Measurements from ENCODE around the gene PARD6G.

DNA sequence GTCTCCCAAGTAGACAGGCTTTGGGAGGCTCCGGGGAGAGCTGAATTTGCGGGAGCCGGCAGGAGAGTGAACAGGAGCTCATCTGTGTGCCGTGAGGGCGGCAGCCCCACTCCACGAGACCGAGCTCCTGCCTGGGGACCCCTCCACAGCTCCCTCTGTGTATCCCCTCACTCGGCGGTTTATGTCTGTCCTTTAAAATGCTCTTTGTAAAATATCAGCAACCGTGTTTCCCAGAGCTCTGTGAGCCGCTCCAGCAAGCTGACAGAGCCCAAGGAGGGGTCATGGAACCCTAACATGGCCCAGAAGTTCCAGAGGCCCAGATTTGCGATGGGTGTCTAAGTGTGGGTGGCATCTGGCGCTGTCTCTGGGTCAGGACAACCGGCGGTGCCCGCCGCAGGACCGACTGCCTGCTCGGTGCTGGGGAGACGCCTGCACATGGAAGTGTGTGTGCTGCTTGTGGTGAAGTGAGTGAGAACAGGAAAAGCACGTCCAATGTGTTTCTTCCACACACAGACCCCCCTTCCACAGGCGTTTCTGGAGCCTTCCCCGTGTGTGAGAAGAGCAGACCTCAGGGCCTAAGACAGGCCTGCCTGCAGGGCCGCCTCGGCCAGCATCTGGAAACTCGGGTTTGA, 34.8 kb downstream of the SLC66A2 start:
- PRO-cap, 2 experiments, result no peak in any of the 2 experiments

DNA sequence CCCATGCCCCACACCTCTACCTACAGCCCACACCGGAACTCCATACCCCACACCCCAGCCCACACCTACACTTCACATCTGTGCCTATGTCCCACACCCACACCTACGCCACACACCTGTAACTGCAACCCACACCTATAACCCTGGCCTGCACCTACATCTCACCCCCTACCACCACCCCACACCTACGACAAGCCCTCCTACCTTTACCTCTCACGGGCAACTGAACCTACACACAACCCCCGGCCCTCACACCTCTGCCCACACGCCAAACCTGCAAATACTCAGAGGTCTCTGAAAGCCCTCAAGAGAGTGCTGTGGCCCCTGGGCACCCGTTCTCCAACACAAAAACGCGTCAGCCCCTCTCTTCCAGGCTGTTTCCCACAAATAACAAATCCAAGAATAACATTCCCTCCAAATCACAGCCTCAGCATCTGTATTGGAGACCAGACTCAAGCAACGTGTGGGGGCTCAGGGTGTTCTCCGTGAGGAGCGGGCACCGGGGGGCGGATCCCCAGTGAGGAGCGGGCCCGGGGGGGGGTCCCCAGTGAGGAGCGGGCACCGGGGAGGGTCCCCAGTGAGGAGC, 33.5 kb downstream of the SLC66A2 start:
- PRO-cap, 2 experiments, result no peak in any of the 2 experiments

GRCh38 chr18:80112676-80113166, 3.7 kb downstream of the ADNP2 start:
- PRO-cap, 2 experiments, result no peak in any of the 2 experiments

GRCh38 chr18:80118966-80120245, 10.3 kb downstream of the ADNP2 start:
- PRO-cap, 2 experiments, result no peak in any of the 2 experiments

- PRO-cap, 2 experiments, result peak in 2 of 2 experiments; most common plus-strand start chr18:80247737 (in 2); most common minus-strand start chr18:80247501 (in 2)
Measured at GRCh38 chr18:80246799-80247933, at the start of gene PARD6G. Gene PARD6G, minus strand, starts transcription at chr18:80247514.

- PRO-cap, 2 experiments, result no peak in any of the 2 experiments
Measured at GRCh38 chr18:80262384-80262867, 15.1 kb upstream of the PARD6G start.

Data from right ventricle myocardium (tissue), 1 donor.